ENCODE measurements around a stretch of chr13.

DNA sequence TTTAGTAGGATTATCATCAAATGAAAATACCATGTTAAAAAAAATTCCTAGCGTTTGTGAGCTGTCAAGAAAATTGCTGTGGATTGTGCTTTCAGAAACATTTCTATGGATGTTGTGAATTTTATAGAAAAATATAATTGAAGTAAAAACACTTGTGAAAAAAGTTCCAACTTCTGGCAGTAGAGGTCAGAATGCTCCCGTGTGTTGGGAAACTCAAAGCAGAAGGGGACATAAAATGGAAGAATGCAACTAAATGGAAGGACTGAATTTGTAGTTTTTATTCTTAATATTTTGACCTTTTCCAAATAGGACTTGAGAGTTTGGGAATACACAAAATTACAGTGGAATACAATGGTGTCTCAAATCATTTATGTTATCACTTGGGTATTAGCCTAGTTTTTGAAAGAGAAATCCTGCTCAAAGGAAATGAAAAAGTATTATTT, 38.3 kb downstream of the LMO7 start:
- PRO-cap = no peak

DNA sequence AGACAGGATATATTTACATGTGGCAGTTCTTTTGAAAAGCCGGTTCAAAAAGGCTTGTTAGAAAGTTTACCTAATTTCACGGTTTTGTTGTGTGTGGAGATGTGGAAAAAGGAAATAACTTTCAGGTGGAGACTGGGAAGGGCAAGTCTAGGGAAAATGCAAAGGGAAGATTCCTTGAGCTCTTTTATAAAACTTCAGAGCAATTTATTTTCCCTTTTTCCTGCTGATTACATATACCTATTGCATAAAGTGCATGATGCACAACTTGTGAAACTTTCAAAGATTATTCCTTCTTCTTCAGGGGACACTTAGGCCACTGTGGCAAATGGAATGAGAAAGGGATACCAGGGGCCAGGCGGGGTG, 170.3 kb downstream of the LMO7 start:
- PRO-cap = no peak

GRCh38 chr13:76824155-76824492, 62.1 kb downstream of the KCTD12 start:
- PRO-cap = no peak

GRCh38 chr13:76874330-76874866, 11.8 kb downstream of the KCTD12 start:
- PRO-cap = no peak

- PRO-cap = no peak
These were observed 6.5 kb downstream of the KCTD12 start for GRCh38 chr13:76879434-76880332.

DNA sequence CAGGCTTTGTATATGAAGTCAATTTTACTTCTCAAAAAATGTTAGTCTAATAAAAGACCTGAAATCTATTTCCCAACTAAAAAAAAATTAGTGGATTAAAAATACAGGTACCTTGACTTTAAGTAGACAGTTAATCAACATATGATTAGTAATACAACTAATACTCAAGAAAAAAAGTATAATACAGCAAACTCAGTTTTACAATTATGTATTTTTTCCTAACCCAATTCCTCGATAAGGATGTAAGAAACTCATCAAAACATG, 3.5 kb downstream of the KCTD12 start:
- PRO-cap = no peak

- PRO-cap = bidirectional peak, plus-strand start at chr13:76886699, minus-strand start at chr13:76886405
These were observed 291 bp upstream of the KCTD12 start for GRCh38 chr13:76886615-76886776.

- PRO-cap = no peak
These were observed 10.0 kb downstream of the FBXL3 start for GRCh38 chr13:77016968-77017261.

GRCh38 chr13:77018512-77018988, 8.4 kb downstream of the FBXL3 start:
- PRO-cap = no peak

- PRO-cap = no peak
These were observed 20.9 kb downstream of the SCEL start for GRCh38 chr13:77556357-77556797.

DNA sequence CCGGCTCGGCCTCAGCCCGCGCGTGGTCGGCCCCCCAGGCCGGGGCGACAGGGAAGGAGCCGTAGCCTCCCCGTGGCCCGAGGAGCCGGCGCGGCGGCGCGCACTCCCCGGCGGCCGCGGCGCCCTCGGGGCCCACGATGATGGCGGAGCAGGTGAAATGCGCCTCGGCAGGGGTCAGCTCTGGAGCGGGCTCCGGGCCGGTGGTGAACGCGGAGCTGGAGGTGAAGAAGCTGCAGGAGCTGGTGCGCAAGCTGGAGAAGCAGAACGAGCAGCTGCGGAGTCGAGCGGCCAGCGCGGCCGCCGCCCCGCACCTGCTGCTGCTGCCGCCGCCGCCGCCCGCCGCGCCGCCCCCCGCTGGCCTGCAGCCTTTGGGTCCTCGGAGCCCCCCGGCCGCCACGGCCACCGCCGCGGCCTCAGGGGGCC, 301 bp downstream of the SLAIN1 start:
- PRO-cap = no peak

GRCh38 chr13:79368620-79369026, 37.4 kb downstream of the RBM26 start:
- PRO-cap = no peak

- PRO-cap = no peak
These were observed 1.8 kb downstream of the RBM26 start for GRCh38 chr13:79404048-79404902.

DNA sequence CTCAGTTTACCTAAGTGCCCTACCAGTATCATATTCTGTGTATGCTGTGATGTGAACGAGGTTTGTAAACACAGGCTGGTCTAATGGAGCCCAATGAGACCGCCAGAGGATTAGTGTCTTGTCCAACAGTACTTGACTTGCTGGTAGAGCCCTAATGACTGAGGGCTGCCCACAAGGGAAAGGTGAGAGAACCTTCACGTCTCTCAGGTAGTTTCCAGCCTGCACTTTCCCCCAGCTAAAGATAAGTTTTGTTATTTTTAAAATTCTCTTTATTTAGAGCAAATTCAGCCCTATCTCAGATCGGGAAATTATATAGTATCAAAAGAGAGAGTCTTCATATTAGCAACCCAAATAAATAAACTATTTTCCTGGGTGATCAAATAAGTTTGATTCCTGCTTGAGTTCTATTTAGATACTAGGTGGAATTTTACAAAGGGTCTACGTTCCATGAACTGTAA, 576 bp upstream of the RBM26 start:
- PRO-cap = no peak

DNA sequence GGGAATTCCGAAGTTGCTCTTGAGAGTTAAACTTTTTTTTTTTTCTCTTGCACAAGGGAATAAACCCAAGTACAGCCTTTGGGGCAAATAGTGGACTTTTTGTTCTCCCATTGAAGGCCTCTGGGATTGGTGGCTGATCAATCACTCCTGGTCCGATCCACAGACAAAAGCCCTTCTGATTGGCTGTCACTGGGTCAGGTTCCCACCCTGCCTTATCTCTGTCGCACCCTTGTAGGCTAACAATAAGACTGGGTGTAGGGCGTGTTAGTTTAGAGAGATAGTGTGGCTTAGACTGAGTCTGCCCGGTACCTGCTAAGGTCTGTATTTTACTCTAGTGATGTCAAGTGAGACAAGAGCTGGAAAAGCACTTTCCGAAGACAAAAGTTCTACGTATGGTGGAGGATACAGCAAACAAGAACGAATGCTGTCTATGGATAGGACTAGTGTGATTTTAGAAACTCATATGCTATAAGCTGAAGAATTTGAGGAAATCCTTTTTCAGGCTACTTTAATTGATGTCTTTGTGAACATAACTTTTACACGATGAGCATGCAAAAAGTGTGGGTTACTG, 380.9 kb downstream of the NDFIP2 start:
- PRO-cap = no peak

DNA sequence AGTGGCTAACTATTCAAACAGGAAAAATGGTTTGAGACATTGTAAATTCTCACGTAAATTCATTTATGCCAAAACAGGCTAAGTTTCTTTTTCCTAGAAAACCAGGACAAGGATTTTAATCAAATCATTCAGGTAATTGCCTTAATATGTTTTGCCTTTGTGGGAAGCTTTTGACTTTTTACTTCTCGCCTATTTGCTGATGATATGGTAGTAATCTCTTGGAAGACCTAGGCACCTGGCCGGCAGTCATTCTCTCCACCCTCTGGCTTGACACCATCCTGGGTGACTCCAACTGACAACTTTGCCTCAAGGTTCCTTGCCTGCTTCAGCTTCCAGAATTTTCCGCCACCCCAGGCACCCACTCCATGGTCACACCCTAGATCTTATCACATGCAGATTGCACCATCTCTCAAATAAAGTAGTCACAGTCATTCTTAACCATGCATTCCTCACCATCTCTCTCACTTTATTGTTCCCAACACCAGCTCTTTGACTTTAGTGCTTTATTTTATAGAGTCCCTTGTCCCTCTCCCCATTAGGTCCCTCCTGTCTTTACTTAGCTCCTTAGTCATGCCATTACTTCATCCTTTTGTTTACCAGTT, 351.8 kb downstream of the SPRY2 start:
- PRO-cap = unidirectional peak, minus-strand start at position 269 of the sequence

DNA sequence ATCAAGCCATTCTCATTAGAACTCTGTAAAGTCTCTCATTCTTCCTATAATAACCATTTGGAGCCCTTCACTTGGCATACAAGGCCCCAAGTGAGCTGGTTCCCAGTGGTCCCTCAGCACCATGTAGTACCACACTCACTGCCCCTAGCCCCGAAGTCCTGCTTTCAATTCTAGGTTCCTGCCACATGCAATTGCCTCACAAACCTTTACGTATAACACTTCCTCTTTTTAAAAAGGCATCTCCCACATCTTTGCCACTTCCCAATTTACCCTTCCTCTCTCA, 304.1 kb downstream of the SPRY2 start:
- PRO-cap = no peak

- PRO-cap = no peak
These were observed 199.7 kb downstream of the SPRY2 start for GRCh38 chr13:80141307-80141592.

- PRO-cap = no peak
These were observed 167.7 kb downstream of the SPRY2 start for GRCh38 chr13:80173242-80173574.

GRCh38 chr13:80436489-80436825, 95.5 kb upstream of the SPRY2 start:
- PRO-cap = no peak